NCI-H460 (cell line): ENCODE results near the genes PCED1A and GNRH2.

DNA sequence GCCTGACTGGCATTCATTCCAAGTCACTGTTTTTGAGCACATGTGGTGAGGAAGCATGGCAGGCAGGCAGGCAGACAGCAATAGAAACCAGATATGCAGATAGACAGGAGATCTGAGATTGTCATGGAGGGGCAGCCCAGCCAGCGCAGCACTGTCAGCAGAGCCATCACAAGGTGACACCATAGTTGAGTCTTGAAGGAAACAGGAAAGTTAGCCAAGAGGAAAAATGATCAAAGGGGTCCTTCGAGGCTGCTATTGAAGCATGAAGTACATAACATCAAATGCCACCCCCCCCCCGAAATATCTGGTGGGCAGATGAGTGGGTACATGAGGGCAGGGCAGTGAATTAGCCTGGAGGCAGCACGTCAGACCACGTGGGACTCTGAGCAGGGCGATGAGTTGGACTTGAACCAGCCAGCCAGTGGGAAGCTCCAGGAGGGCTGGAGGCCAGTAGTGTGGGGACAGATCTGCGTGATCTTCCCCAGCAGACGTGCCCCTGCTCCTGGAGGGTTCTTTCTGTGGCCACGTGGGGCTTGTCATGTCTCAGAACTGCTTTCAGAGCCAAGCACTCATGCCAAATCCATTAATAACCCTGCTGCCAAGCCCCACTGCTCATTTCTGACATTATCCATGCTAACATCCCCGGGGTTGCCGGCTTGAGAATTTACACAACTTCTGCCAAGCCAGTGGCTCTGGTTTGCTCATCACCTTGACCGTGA, 38.1 kb downstream of the SIRPA start:
RAMPAGE:
- cytosol, long total RNA: no peak
- long total RNA: no peak
- nucleus, long total RNA: no peak

DNA sequence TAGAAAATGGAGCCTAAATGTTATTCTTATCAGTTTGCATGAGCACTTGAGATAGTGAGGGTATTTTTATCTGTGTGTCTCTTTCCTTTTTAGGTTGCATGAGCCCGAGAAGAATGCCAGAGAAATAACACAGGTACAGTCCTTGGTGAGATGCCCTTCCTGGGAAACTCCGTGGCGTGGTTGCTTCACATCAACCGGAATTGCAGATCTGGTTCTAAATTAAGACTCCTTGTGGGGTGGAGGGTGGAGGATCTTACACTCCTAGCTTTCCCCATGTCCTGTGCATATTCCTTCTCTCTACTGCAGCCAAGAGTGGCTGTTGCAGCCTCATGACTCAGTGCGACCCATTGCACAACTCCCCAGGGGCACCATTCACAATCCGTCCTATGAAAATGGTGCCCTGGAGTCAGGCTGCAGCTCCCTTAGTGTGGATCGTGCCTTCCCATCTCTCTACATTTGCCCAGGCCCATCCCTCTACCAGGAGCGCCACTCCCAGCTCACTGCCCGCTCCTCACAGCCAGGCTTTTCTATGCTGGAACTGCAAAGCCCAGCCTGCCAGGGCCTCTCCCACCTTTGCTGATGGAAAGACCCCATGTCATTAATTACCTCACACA, 39.5 kb downstream of the SIRPA start:
RAMPAGE:
- cytosol, long total RNA: no peak
- long total RNA: no peak
- nucleus, long total RNA: no peak

GRCh38 chr20:2031943-2032170, 38.0 kb upstream of the PDYN start:
RAMPAGE:
- cytosol, long total RNA: no peak
- long total RNA: no peak
- nucleus, long total RNA: no peak

GRCh38 chr20:2236325-2236909, 59.4 kb upstream of the TGM3 start:
RAMPAGE:
- cytosol, long total RNA: no peak
- long total RNA: no peak
- nucleus, long total RNA: no peak

DNA sequence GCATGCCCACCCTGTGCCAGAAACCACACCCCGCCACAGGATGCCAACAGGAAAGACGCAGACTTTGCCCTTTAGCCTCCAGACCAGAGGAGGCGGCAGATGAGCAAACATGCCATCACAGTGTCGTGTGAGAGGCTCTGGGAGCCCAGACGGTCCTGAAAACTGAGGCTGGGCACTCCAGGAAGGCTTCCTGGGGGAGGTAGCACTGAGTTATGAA, 34.7 kb upstream of the TGM3 start:
RAMPAGE:
- cytosol, long total RNA: no peak
- long total RNA: no peak
- nucleus, long total RNA: no peak

GRCh38 chr20:2299237-2299687, 3.5 kb downstream of the TGM3 start:
RAMPAGE:
- cytosol, long total RNA: no peak
- long total RNA: no peak
- nucleus, long total RNA: no peak

RAMPAGE:
- cytosol, long total RNA: no peak
- long total RNA: no peak
- nucleus, long total RNA: no peak
These were observed 4.4 kb downstream of the TGM3 start for GRCh38 chr20:2300170-2300689.

GRCh38 chr20:2465285-2466424, 4.9 kb downstream of the SNRPB start:
RAMPAGE:
- cytosol, long total RNA: no peak
- long total RNA: no peak
- nucleus, long total RNA: no peak

DNA sequence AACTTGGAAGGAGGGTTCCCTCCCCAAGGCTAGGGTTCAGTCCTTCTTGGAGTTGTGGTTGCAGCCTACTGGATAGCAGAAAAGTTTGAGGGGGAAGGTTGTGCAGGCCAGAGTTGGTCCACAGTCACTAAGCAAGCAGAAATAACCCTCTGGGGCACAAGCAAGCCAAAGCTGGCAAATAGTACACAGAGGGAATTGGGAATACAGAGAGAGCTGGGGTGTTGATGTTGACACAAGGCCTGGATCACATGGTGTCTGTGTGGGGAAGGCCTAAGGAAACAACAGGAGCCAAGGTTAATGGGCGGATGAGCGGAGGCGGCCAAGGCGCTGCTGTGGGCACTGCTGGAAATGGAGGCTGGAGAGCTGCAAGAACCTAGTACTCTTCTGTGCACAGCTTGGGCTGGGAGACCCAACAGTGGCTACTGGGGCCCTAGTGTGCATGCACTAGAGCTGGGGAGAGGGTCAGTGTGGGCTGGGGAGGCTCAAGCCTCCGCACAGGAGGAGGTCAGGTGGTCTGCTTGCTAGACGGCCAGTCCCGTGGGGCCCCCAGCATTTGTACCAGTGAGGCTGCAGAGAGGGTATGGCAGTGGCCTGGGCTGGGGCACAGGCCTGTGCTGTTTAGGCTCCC, 5.5 kb upstream of the SNRPB start:
RAMPAGE:
- cytosol, long total RNA: no peak
- long total RNA: no peak
- nucleus, long total RNA: no peak

RAMPAGE:
- cytosol, long total RNA: no peak
- long total RNA: no peak
- nucleus, long total RNA: no peak
These were observed 963 bp downstream of the ZNF343 start for GRCh38 chr20:2507551-2508353.

RAMPAGE:
- cytosol, long total RNA: no peak
- long total RNA: no peak
- nucleus, long total RNA: no peak
These were observed 1.3 kb downstream of the EBF4 start for GRCh38 chr20:2693756-2694469.

RAMPAGE:
- cytosol, long total RNA: no peak
- long total RNA: no peak
- nucleus, long total RNA: no peak
These were observed 4.5 kb upstream of the CPXM1 start for GRCh38 chr20:2804888-2805266.

DNA sequence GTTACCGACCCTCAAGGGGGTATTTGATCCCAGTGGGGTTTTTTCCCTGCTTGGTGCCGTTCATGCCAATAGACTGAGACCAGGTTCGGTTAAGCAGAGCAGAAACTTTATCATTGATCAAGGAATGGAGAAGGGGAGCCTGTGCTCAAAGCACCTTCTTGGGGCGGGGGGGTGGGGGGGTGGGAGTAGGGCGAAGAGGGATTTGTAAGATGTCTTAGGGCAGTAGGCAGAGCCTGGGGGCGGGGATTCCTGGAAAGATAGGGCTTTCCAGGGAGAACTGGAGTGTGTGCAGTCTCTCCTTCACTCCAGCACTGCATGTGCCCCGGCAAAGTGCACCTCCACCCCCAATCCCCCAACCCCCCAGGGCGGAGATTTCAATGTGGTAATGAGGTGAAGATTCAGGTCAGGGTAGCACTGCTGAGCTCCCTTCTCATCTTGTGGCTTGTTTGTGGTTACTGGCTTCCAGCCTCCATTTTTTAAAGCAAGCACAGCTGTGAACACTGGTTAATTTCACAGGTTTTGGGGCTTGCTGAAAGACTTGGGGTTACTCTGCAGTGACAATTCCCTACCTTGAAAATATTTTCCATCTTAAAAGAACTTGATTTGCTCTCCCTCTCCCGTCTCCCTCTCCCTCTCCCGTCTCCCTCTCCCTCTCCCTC, 5.9 kb downstream of the TMEM239 start:
RAMPAGE:
- cytosol, long total RNA: no peak
- long total RNA: no peak
- nucleus, long total RNA: no peak

DNA sequence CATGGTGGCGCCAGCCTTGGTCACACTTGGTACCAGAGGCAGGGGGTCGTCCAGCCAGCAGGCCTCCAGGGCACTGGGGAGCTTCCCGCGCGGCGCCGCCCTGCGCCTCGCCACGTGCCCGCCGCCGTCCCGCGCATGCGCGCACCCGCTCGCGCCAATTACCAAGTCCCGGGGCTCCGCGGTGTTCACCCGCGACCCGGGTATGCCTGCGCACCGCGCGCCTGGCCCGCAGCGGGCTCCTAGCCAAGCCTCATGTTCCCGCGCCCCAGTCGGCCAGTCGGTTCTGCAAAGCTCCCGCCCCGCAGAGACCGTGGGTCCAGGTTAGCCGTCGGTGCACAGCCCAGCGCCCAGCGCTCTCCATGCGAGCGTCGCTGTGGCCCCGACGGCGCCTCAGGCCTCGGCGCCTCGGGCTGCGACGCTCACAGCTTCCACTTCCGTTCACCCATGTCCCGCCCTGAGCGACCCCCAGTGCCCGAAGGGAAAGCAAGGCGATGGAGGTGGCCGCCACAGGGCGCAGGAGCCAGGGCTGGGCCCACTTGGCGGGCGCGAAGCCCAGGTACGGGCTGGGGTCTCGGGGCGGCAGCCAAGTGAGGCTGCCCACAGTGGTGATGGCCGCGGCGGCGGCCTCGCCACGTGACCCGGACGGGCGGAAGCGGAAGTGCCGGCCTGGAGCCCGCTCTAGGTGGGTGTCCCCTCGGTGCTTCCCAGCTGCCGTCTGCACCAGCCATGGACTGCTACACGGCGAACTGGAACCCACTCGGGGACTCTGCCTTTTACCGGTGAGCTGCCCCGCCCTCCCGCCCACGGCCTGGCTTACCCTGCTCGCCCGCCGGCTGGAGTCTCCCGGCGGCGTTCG, at the start of gene PCED1A:
TSS of gene PCED1A (minus strand) at position 607 of the 856 bp plus-strand sequence.
RAMPAGE:
- cytosol, long total RNA: start-site peak on the plus strand centred at position 702 of the sequence, 43 bp wide, 39 and 99 reads in 2 replicates
- long total RNA: start-site peak on the plus strand centred at position 678 of the sequence, 59 bp wide, 62 and 70 reads in 2 replicates
- nucleus, long total RNA: no peak

DNA sequence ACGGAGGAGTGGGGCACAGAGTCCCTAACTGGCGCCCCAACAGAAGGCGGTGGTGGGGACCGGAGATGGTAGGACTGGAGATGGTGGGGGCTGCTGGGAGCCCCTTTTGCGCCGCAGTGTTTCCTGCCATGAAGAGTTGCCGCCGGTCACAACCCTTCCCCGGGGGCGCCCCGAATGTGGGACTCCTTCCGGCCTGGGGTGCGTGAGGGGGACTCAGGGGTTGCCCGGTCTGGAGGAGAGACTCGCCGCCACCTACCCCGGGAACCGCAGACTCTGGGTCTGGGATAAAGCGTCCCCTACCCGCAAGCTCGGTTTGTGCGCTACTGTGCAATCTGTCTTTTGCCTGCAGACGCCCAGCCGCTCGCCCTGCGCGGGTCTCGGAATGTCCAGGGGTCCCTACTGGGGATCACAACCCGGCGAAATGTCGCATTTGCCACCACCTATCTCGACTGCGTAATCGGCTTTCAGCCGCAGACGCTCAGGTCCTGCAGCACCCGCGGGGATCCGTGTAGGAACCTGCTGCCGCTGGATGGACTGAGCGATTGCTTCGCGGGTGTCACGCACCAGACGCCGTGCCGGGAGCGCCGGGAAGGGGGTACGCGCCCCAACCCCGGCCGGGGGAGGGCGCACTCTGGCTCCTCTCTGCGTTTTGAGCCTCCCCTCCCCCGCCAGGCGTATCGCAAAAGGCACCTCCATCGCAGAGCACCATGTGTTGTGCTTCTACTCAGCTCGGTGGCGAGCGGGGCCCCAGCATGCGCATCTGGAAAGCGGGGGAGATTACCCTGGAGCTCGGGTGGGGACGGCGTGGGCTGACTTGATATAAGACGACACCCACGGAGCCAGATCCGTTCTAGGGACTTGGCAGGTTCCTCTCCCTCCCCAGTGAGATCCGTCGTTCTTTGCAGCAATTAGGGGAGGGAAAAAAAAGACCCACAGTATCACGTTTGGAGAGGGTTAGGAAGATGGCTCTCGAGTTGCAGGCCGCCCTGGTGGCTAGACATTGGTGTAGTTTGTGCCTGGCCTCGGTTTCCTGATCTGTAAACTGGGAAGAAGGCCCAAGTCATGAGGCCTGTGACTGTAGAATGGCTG, 792 bp upstream of the PTPRA start:
RAMPAGE:
- cytosol, long total RNA: no peak
- long total RNA: no peak
- nucleus, long total RNA: no peak

RAMPAGE:
- cytosol, long total RNA: no peak
- long total RNA: no peak
- nucleus, long total RNA: no peak
These were observed 56.4 kb downstream of the PTPRA start for GRCh38 chr20:2929602-2930241.

DNA sequence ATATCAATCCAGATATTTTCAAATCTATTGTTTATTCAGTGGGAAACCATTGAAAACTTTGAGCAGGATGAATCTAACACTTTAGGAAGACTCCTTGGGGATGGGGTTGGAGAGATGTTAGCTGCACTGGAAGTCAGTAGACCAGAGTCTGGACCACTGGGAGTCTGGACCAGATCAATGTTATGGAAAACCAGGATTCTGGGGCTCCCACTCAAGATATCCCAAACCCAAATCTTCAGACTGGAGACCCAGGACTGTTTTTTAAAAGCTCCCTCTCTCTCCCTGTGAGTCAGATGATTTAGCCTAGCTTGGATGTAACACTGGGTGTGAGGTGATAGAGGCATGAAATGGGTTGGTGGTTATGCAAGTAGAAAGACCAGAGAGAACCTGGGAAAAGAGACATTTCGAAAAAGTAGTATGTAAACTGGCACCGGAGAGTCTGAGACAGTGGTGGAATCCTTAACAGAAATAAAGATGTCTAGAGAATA, 57.7 kb downstream of the PTPRA start:
RAMPAGE:
- cytosol, long total RNA: no peak
- long total RNA: no peak
- nucleus, long total RNA: no peak

DNA sequence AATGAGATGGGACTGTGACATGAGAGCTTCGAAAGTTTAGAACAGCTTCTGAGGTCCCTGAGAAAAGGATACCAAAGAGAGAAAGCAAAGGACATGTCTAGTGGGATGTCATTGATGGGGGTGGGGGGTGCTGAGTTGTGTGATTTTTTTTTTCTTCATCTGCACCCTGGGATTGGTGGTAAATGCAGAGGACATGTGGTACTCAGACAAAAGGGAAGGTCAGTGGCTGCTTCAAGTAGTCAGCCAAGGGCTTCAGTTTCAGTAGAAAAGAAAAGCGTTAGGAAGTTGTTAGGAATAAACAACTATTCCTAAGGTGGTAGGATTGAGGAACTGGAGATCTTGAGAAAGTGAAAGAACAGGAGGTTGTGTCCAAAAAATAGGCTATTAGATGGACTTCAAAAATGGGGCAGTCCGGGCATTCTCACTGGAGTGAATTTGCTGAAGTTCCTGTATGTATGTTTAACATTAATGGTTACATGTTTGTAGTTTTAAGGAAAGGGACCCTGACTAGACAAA, 34.2 kb upstream of the GNRH2 start:
RAMPAGE:
- cytosol, long total RNA: no peak
- long total RNA: no peak
- nucleus, long total RNA: no peak

RAMPAGE:
- cytosol, long total RNA: no peak
- long total RNA: no peak
- nucleus, long total RNA: no peak
These were observed at the start of gene GNRH2 for GRCh38 chr20:3043149-3044006. Gene GNRH2 (plus strand): TSS chr20:3043622.

GRCh38 chr20:3046153-3046682, 366 bp downstream of the MRPS26 start:
RAMPAGE:
- cytosol, long total RNA: start-site peak on the plus strand at chr20:3046315-3046383, 77 and 41 reads in 2 replicates
- long total RNA: no peak
- nucleus, long total RNA: no peak